Metastatic Pancreatic Carcinoma in the Ovary (tissue), 1 donor: ENCODE data around the genes TMEM82, UQCRHL and SPEN.

DNA sequence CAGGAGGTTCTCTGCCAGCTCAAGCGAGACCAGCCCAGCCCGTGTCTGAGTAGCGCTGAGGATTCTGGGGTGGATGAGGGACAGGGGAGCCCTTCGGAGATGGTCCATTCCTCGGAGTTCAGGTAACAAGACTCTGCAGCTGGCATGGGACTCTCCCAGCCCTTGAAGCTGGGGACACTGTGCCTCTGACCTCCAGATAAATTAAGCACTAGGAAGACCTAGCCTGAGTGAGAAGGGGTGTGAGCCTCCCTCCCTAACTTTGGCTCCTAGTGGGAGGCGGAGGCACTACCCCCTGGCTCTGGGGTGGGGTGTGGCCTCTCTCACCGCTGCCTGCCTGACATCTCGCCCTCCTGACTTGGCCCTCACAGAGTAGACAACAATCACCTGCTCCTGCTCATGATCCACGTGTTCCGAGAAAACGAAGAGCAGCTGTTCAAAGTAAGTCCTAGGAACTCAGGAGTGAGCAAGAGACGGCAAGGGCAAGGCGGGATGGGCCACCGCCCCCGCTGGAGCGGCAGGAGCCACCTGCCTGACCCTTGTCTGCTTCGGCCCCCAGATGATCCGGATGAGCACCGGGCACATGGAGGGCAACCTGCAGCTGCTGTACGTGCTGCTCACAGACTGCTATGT lies 8.2 kb upstream of the SLC25A34 start:
- PRO-cap: no peak

GRCh38 chr1:15742251-15742881 lies at the start of gene TMEM82:
TMEM82 (plus strand) TSS chr1:15742499.
- PRO-cap: no peak

DNA sequence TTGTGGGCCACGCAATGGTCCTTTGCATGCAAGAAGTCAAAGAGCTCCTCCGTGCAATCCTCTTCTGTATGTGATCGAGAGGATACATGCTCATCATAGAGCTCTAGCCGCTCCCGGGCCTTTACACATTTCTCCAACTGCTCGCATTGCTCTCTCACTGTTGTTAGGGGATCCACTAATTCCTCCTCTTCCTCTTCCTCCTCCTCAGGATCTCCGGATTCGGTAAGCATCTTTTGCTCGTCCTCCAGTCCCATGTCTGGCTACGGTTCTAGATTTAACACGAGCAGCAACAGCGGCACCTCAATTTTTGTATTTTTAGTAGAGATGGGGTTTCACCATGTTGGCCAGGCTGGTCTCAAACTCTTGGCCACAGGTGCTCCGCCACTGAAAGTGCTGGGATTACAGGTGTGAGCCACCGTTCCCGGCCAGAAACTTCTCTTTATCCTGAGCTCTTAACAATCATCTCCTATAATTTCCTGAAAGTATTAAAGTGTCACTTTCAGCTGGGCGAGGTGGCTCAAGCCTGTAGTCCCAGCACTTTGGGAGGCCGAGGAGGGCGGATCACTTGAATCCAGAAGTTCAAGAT lies at the start of gene UQCRHL:
UQCRHL (minus strand) TSS at position 254 of the 586 bp plus-strand sequence.
- PRO-cap: no peak

- PRO-cap: no peak
These were observed 10.5 kb upstream of the SPEN start for GRCh38 chr1:15836708-15837795.

GRCh38 chr1:15847358-15848493 lies at the start of gene SPEN:
SPEN (plus strand) TSS chr1:15847707.
- PRO-cap: bidirectional peak, plus-strand start at chr1:15847571, minus-strand start at chr1:15847570; bidirectional peak, plus-strand start at chr1:15847675, minus-strand start at chr1:15847744

DNA sequence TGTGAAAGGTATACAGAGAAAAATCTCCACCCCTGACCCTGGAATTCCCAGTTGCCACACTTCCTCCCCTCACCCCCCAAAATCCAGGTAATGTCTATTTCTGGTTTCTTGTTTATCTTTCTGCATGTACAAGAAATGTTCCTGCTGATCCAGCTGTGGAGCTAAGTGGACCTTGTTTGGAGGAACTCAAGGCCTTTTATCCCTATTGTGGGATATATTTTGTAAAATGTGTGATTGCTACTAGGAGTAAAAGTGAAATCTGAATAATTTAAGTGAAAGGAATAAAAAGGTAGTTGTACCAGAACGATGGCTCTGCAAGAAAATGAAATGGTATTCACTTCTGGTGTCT lies 2.9 kb downstream of the SPEN start:
- PRO-cap: no peak

- PRO-cap: no peak
These were observed 47.9 kb downstream of the ZBTB17 start for GRCh38 chr1:15927882-15928439.

GRCh38 chr1:15939168-15940319 lies 36.4 kb downstream of the ZBTB17 start:
- PRO-cap: no peak

- PRO-cap: no peak
These were observed 29.9 kb downstream of the ZBTB17 start for GRCh38 chr1:15945957-15946476.

GRCh38 chr1:15946898-15947347 lies 29.0 kb downstream of the ZBTB17 start:
- PRO-cap: no peak

- PRO-cap: no peak
These were observed 2.5 kb downstream of the HSPB7 start for GRCh38 chr1:16015108-16015898.

DNA sequence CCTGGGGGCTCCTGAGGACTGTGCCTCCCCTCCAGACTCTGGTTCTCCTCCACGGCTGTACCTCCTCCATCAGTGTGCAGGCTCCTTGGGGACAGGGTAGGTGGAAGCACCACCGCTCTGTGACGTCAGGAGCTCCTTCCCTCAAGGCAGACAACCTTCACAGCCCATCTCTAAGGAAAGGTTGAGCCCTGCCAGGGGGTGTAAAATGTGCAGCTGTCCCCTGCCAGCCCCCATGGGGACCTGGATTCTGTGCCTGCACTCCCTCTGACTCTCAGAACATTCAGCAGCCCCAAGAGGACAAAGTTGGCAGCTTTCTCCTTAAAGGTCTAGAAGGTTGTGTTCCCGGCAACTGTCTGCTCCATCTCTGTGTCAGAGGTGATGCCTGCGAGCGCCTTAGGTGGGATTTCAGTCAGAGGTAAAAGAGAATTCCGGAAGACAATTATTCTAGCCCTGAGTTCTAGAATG lies 558 bp upstream of the HSPB7 start:
- PRO-cap: no peak

- PRO-cap: no peak
These were observed 3.2 kb upstream of the FAM131C start for GRCh38 chr1:16076549-16077251.

GRCh38 chr1:16137864-16138409 lies 17.9 kb downstream of the EPHA2 start:
- PRO-cap: no peak

GRCh38 chr1:16162429-16162775 lies 6.5 kb upstream of the EPHA2 start:
- PRO-cap: no peak

GRCh38 chr1:16163920-16164741 lies 8.3 kb upstream of the EPHA2 start:
- PRO-cap: no peak

- PRO-cap: bidirectional peak, plus-strand start at chr1:16206791, minus-strand start at chr1:16206548
These were observed 6.3 kb downstream of the ARHGEF19 start for GRCh38 chr1:16206046-16206661.

DNA sequence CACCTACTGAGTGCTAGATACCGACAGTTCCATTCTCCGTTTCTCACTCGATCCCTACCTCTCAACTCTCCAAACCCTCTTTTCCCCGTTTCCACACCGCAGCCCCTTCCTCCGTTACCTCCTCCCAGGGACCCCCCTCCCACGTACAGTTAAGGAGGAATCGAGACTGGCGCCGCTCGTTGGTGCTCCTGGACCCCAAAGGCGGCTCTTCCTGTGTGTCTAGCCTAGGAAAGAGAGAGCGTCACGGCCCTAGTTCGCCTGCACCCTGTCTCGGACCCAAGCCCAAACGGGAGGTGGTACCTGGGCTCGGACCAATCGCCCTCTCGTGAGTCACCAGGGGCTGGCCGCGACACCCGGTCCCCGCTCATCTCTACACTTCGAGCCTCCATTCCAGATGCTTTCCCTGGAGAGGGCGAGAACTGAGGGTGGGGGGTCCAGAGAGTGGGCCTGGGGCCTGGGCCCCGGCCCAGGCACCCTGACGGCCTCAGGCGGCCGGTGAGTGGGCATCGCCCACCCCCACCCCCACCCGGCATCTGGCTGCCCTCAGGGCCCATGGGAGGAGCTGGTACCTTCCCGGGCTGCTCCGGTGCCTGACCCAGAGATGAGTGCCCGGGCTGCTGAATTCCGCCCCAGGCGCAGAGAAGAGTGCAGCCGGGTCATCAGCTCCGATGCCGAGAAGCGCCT lies 4.9 kb downstream of the ARHGEF19 start:
- PRO-cap: no peak

- PRO-cap: no peak
These were observed 13.6 kb upstream of the CPLANE2 start for GRCh38 chr1:16250292-16251304.

DNA sequence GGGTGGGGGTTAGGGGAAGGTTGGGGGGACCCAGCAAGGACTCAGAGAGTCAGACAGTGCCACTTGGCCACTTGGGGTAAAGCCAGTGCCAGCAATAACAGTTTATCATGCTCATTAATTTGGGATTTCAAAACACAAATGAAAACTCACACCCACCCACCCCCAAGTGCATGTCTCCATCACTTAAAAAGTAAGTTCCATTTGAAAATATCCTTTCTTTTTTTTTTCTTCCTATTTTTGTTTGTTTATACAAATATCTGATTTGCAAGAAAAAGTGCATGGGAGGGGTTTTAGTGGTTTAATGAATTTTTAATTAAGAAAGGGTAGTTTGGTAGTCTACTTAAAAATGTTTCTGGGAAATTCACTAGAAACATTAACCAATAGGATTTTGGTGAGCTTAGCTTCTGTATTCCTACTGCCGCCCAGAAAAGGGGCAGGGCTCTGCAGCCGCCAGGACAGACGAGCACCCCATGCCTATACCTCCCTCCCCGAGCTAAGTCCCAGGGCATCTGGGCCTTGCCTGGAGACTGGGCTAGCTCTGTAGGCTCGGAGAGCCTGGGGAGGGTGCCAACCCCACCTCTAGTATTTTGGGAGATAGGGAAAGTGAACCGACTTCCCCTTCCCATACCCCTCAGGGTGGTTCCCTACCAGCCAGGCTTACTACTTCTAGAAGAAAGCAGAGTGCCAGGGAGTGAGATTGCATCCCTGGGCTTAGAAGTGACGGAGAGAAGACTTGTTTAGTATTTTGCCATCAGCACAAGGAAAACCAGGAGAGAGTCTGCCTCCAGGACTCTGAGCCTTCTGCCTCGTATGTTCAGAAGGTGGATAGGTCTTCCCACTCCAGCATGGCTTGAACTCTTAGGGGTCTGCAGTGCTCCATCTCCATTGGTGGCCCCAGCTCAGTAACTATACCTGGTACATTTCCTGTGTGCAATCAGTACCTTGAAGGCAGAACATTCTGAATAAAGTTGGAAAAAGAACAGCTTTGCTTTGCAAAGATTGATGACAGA lies 28.7 kb downstream of the SZRD1 start:
- PRO-cap: no peak